Metastatic Pancreatic Carcinoma in the Ovary (tissue), 1 donor: ENCODE results near the genes SLC16A8 and TMEM184B.

DNA sequence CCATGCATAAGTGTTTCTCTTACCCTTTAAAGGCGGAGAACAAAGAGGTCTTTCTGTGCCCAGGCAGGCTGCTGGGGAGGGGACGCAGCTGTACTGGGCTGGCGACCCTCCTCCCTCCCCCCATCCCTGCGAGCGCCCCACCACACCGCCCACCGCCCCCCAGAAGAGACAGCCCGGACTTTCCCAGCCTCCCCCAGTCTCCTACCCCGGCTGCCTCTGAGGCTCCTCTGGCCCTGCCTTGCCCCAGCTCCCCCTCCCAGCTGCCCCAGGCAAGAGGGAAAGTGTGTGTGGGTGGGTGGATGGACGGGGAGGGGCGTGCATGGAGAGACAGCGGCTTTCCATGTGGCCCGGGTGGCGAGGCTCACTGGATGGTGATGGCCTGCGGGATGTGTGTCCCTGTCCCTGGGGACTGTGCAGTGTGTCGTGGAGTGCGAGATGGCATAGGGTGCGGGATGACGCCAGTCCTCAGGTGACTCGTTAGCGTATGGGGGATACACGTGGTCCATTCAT lies 30.5 kb upstream of the PICK1 start:
- PRO-cap: no peak

DNA sequence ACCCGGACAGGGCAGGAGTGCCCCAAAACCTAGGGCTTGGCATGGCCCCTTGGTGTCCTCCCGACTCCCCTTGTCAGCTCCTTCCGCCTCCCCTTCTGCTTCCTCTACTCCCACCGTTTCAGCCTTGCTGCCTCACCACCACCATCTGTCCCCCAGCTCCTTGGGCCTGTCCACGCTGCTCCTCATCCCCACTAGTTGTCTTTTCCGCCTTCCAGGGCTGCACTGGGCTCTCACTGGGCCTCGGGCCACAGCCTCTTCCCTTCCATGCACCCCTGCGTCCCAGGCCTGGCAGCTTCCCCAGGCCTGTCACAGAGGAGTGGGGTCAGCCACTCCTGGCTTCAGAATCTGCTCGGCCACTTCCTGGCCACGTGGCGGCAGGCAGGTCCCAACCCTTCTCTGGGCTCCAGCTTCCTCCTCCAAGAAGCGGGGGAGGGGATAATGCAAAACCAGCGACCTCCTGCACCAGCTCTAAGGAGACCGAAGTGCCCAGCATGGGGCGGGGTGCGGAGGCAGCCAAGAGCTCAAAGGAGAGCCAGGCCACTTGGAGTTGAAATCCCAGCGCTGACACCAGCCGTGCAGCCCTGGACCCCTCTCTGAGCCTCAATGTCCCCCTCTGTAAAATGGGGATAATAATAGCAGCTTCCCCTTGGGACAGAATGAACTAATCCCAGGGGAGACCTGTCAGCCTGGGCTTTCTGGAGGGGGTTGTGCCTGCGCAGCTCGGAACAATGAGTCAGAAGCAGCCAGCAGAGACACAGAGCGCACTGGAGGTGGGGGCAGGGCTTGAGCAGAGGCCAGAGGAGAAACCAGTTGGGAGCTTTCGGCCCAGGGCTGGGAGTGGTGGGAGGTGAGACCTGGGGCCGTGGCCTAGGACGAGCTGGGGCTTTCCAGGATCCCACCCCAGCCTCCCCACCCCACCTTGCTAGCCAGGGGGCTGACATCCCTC lies 22.9 kb upstream of the PICK1 start:
- PRO-cap: unidirectional peak, plus-strand start at position 736 of the sequence

DNA sequence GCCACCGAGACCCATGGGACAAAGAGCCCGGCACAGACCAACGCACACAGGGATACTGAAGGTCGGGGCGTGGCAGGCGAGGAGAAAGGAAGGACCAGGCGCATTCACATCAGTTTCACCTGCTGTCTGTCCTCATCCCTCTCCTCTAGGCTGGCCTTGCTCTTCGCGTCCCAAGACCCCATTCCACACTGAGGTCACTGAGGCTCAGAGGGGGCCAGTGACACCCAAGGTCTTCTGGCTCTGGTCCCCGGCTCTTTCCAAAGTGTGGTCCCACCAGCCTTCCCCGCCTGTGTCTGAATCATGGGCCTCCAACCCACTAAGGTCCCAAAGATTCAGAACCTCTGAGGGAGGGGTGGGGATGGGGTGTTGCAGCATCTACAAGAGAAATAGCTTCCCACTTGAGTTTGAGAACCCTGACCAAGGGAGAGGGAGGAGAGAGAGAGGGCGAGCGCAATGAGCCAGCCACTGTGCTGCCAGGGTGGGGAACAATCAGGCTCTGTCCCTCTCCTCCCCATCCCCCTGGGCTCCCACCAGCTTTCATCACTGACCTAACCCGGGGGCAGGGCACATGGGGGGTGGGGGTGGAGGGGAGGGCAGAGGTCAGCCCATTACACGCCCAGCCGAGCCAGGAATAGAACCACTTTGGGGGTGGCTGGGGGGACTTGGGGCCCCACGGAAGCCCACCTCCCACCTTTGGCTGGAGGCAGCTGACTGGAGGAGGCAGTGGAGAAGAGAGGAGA lies 7.1 kb upstream of the PICK1 start:
- PRO-cap: no peak

GRCh38 chr22:38083914-38084353 lies at the start of gene SLC16A8:
SLC16A8 (minus strand) TSS chr22:38084184.
- PRO-cap: no peak

DNA sequence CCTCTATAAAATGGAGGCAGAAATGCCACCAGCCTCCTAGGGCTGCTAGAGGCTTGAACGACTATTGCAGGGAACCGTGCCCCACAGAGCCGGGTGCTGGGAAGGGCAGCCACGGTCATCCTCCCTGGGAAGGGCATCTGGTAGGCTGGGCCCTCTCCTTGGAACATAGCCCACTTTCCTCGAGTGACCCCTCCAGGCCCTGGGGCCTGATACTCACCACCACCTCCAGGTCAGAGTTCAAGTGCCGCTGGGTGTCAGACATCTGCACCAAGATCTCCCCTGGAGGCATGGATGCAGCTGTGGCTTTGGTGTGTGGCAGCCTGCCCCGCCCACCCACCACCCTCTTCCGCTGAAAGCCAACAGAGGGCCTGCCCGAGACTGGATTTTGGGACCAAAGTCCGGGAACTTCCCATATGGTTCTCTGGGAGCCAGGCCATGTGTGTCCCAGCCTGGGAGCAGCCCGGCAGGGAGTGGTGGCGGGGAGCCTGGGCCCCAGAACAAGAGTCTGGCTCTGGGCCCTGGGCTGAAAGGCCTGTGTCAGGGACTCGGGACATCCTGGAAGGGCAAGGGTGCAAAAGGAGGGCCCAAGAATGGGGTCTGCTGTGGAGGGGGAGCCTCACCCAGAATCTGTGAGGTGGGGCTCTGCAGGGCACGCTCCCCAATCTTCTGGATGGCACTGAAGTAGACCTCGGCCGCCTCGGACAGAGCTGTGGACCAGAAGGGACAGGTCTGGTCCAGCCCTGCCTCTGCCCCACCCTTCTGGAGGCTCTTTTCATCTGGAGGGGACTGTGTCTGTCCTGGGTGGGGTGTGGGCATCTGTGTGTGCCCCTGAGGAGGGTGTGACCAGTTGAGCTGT lies 2.6 kb downstream of the BAIAP2L2 start:
- PRO-cap: no peak

- PRO-cap: no peak
Observed at GRCh38 chr22:38135246-38135640, 24.8 kb upstream of the BAIAP2L2 start.

- PRO-cap: no peak
Observed at GRCh38 chr22:38167823-38168522, 13.7 kb downstream of the PLA2G6 start.

GRCh38 chr22:38205847-38206349 lies 4.1 kb downstream of the MAFF start:
- PRO-cap: no peak

DNA sequence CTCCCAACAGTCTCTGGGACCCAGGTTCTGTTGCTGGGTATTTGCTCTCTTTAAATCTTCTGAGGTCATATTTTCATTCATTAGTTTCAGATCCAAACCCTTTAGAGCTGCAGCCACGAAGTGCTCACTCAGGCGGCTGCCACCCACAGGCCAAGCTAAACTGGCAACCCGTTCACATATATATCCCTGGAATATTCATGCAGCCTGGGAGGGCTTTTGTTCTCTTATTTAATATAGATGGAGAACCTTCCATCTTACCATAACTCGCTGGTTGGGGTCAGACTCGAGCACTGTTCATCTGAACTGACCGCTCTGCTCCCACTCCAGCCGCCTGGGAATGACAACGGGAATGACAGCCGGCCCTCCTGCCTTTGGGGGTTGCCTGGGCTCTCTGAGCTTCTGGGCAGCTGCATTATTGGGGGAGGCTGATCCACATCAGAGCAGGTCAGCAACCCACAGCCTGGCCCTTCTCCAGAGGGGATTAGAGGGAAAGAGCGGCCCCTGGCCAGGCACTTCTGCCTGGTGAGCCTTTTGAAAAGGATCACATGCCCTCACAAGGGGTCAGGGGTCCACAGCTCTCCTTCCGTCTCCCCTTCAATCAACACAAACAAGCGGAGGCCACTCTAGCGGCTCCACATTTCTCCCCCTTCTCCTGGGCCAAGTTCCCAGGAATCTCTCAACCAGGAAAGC lies 11.9 kb downstream of the TMEM184B start:
- PRO-cap: no peak

DNA sequence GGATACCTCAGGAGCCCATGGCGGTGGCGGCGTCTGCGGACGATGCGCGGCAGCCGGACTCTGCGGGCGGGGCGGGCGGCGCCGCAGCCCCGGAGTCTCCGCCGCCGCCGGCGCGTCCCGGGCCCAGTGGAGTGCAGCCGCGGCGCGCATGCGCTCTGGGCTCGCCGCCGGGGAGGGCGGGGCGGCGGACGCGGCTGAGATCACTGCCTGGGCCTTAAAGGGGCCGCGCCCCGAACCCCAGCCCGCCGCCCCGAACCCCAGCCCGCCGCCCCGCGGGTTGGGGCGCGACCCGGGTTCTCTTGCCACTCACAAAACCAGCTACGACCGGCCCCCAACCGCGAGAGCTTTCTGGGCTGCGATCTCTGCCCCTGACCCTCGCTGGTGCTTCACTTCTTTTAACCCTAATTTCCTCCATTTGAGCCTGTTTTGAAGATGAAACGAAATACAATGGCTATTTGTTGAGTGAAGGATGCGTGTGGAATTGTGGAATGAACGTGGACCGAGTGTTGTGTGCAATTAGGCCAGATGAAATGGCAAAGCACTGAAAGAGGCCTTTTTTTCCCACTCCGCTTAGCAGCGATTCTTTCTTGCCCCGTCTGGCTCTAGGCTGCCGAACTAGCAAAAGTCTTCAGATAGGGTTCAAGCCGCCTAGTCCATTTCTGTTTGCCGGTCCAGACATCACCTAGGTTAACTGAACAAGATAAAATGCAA lies at the start of gene TMEM184B:
TMEM184B (minus strand) TSS at position 133 of the 711 bp plus-strand sequence.
- PRO-cap: bidirectional peak, plus-strand start at position 158 of the sequence, minus-strand start at position 128 of the sequence

DNA sequence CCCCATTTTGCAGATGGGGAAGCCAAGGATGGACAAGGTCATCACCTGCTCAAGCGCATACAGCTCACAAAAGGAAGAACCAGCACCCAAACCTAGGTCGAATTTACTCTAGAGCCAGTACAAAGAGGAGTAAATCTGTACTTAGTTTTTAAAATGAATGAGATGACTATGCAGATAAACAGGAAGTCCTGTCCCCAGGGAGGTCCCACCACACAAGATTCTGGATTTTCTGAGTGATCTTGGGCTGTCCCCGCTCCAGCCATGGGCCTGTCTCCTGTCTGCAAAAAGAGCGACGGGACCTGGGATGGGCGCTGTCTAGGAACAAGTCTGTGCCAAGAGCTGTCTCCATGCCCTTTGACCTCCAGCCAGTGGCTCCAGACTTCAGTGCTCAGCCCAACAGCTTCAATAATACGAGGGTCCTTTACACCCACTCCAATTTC lies 6.0 kb downstream of the CSNK1E start:
- PRO-cap: no peak

GRCh38 chr22:38314484-38314733 lies 2.8 kb downstream of the CSNK1E start:
- PRO-cap: no peak

DNA sequence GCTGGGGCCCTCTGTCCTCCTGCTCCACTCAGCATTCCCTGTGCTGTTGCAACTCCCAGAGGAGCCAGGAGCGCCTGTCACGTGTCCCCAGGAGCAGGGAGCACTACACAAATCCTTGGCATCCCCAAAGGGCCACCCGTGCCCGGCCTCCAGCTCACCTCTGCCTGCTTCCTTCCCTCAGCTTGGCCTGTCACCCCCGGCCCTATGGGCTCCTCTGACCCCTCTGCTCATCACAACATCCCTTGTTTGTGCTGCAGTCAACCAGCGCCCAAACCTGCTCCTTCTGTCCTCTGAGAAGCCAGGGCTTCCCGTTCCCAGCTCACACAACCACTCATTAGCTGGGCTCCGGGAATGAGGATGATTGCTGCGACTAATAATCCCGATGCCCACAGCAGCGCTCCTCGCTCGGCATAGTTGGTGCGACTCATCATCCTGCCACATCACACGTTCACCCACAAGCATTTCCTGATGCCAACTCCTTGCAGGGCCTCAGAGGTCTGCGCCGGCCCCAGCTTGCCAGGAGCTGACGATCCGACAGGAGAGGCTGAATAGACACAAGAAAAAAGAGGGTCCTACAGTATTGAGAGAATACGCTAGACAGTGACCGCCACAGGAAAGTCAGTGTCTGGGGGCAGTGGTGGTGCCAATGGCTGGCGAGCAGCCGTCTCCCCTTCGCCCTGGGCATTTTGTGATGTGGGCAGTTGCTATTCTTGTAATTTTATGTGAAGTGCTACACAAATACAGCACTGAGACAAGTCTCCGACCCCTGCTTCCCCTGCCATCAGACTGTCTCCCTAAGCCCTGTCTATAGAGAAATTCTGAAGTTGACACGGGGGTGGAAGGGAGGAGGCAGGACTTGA lies 10.6 kb upstream of the CSNK1E start:
- PRO-cap: no peak

DNA sequence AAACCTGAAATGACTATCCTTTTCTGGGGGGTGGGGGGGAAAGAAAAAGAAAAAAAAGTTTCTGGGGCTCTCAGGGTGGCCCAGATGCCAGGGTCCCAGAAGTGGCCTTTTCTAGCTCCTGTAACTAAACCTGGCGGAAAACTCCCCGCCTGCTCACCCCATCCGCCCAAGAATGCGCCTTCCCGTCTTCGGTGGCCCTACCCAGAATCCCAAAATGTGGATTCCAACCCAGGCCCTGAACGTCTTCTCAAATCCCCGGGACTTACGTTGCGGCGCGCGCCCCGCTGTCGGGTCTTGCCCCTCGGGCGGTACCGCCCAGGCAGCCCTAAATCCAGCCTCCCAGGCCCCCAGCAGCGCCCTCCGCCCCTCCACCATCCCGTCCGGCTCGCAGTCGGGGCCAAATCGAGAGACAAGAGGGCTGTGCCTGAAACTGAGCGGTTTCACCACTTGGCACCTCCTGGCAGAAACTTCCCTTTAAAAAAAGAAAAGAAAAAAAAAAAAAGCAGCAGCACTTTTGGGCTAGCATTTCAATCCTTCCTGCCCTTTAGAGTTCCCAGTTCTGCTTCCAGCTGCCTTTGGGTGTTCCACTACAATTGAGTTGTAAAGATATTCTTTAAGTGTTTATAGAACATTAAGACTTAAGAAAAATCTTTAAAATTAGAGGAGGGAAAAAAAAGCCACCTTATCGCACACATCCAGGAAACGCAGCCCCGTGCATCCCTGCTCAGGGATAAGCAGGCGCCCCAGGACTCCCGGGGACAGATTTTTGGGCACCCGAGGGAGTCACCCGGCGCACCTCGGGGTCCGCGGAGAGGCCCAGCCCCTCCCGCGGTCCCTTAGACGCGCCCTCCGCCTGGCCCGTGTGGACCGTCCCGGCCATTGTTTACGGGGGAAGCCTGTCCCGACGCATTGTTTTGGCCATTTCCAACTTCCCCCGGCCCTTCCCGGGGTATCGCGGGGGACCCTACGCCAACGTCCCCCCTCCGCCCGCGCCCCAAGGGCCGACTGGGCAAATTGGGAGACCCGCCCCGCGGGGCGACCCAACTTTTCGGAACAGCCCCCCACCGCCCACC lies 57.6 kb downstream of the KCNJ4 start:
- PRO-cap: no peak

DNA sequence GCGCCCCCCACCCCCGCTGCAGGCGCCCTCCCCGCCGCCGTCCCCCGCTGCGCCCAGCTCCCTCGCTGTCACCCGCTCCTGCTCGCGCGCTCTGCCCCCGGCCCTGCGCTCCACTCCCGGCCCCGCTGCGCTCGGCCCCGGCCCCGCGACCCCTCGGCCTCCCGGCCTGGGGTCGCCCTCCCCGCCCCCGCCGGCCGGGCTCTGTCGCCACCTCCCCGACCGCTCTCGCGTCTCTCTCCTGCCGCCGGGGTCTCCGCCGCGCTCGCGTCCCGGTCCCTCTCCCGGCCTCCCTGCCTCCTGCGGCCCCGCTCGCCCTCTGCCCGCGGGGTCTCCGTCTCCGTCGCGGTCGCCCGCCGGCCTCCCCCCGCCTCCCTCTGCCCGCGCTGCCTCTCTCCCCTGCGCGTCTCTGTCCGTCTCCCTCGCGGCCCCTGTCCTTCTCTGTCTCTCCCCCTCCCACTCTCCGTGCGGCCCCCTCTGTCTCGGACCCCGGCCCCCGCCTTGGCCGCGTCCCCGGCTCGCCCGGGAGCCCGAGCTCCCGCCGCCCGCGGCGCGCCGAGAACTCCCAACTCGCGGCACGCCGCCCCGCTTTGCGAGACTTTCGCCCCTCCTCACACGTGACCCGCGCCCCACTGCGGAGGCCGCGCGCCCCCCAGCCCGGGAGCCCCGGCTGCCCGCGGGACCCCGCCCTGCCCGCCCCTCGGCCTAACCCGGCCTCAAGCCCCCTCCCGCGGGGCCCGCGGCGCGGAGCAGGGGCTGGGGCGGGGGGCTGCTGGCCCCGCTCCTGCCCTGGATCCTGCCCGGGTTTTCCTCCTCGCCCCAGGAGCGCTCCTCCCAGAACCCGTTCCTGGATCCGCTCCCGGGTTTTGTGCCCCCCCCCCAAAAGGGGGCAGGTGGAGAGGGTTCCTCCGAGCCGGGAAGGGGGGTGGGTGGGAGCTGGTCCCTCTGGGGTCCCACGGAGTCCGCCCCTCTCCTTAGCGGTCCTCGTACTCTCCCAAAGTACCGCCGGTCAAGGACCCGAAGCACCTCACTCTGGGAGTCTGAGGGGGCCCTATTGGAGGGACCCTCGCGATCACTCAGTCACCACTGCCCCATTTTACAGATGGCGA lies 679 bp upstream of the KCNJ4 start:
- PRO-cap: no peak

- PRO-cap: no peak
Observed at GRCh38 chr22:38480905-38482063, 13.4 kb downstream of the KDELR3 start.

DNA sequence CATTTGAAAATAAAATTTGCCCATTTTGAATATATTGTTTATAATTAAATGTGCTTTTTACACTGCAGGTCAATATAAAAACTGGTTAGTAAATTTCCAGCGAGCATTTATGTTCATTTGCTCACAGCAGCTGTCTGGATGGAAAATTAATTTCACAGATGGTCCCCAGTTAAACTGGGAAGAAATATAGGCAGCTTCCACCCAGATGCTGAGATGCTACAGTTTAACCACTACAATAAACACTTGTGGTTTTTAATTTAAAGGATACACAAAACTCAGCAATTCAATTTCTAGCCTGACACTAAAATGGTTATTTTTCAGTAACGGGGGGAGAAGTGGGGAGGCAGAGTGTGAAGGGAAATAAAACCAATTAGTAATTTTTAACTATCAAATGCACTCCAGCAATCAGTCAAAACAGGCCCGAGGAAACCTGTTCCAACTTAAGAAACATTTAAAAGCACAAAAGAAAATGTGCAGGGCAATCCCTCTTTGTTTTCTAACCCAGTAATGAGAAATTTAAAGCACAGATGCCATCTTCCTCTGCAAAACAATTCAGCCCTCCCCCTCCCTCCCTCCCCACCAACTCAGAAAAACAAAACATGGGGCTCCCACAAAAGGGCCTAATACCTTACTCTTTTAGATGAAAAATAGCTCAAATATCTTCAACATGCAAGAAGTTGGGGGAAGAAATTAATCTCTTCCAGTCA lies 17.2 kb downstream of the KDELR3 start:
- PRO-cap: no peak

GRCh38 chr22:38493623-38494204 lies 12.4 kb downstream of the DDX17 start:
- PRO-cap: no peak

GRCh38 chr22:38494454-38495141 lies 11.5 kb downstream of the DDX17 start:
- PRO-cap: no peak

- PRO-cap: no peak
Observed at GRCh38 chr22:38657598-38658061, 1.2 kb downstream of the CBY1 start.